GM23248 (cell line): ENCODE data around the genes METTL14, SYNPO2 and NDNF.

- RAMPAGE, long total RNA, result no peak
Observed at GRCh38 chr4:117325308-117325727, 239.9 kb upstream of the TRAM1L1 start.

DNA sequence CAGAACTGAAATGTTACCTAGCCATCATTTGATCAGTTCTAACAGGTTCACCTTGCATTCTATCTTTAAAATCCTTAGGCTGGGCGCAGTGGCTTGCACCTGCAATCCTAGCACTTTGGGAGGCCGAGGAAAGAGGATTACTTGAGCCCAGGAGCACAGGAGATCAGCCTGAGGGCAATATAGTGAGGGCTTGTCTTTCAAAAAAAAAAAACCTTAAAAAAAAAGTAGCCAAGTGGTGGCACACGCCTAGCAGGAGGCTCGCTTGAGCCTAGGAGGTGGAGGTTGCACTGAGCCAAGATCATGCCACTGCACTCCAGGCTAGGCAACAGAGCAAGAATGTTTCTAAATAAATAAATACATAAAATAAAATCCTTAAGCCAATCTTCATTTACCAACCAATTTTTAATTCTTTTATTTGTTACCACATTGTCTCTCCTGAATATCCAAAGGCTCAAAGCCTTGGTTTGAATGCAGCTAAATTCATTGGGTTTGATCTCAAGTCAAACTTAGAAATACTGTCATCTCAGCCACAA is 75.5 kb downstream of the PRSS12 start:
- RAMPAGE, long total RNA, result no peak

GRCh38 chr4:118685114-118686097 is at the start of gene METTL14:
Gene METTL14, plus strand, starts transcription at chr4:118685392.
- RAMPAGE, long total RNA, result no peak

DNA sequence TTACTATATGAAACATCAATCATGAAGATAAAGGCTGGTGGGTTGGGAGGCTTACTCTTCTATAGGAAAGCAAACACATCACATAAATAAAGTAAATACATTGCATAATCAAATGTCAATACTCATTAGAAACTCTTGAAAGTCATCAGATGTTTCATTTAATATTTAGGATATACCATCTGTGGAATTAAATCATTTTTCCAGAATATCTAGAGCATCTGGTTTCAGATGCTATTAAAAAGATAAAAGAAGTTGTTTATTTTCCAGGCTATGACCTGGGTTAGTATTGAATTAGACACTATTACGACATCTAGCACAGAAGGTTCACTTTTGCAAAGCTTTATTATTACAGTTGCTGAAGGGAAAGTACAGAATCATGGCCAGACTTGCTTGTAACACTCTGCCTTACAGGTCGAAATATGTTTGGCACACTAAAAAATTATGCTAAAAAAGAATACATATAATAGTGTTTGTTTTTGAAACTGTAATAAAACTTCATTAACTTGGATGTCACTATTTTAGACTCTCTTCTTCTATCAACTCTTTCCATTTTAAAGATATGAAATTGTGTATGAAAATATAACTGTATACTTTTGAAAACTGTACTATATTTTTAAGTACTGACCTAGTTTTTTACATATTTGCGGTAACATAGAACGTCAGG is 72.7 kb downstream of the METTL14 start:
- RAMPAGE, long total RNA, result no peak

- RAMPAGE, long total RNA, result start-site peak on the plus strand at chr4:118888843-118888969, 10 and 6 reads in 2 replicates
Observed at GRCh38 chr4:118888557-118889328, at the start of gene SYNPO2. Gene SYNPO2, plus strand, starts transcription at chr4:118888854.

DNA sequence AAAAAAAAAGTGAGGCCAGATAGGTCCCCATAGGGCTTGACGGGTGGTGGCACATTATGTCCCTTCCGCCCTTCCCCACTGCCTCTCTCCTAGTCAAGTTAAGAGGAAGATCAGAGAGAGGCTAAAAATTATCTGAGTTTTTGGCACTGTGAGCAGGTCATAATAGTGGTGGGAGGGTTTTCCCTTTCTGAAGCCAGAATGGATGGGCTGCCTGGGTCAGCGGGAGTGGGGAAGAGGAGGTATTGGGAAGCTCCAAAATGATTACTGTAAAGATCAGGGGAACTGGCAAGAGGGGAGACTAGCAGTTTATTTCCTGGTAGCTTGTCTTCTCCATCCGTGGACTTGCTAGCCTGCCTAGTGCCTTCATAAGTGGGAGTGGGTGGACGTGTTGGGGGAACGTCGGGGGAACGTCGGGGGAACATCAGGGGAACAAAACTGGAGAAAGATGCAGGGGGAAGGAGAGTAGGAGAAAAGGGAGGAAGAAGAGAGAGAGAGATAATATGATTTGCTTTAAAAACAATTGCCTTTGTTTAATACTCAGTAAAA is 5.6 kb downstream of the SYNPO2 start:
- RAMPAGE, long total RNA, result no peak

GRCh38 chr4:118954119-118954665 is 65.5 kb downstream of the SYNPO2 start:
- RAMPAGE, long total RNA, result no peak

- RAMPAGE, long total RNA, result no peak
Observed at GRCh38 chr4:119026503-119027515, 108.8 kb upstream of the MYOZ2 start.

- RAMPAGE, long total RNA, result no peak
Observed at GRCh38 chr4:119040676-119041213, 94.9 kb upstream of the MYOZ2 start.

DNA sequence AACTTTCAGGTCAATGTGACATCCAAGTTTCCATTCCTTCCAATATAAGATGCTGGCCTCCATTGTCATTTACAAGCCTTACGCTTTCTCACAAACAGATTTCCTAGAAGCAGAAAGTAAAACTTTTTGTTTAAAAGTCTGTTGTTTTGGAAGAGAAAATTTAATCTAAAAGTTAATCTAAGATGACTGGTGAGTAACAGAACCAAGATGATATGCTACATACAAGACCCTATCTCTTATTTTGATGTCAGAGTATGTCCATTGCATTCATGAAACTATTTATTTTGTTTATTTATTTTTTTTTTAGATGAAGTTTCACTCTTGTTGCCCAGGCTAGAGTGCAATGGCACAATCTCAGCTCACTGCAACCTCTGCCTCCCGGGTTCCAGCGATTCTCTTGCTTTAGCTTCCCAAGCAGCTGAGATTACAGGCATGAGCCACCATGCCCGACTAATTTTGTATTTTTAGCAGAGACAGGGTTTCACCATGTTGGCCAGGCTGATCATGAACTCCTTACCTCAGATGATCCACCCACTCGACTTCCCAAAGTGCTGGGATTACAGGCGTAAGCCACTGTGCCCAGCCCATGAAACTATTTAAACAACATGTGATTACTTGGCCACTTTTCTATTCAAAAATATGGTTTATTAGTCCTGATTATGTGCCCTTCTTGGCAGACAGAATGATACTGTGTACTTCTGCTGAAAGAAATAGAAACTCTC is 88.7 kb upstream of the MYOZ2 start:
- RAMPAGE, long total RNA, result no peak

DNA sequence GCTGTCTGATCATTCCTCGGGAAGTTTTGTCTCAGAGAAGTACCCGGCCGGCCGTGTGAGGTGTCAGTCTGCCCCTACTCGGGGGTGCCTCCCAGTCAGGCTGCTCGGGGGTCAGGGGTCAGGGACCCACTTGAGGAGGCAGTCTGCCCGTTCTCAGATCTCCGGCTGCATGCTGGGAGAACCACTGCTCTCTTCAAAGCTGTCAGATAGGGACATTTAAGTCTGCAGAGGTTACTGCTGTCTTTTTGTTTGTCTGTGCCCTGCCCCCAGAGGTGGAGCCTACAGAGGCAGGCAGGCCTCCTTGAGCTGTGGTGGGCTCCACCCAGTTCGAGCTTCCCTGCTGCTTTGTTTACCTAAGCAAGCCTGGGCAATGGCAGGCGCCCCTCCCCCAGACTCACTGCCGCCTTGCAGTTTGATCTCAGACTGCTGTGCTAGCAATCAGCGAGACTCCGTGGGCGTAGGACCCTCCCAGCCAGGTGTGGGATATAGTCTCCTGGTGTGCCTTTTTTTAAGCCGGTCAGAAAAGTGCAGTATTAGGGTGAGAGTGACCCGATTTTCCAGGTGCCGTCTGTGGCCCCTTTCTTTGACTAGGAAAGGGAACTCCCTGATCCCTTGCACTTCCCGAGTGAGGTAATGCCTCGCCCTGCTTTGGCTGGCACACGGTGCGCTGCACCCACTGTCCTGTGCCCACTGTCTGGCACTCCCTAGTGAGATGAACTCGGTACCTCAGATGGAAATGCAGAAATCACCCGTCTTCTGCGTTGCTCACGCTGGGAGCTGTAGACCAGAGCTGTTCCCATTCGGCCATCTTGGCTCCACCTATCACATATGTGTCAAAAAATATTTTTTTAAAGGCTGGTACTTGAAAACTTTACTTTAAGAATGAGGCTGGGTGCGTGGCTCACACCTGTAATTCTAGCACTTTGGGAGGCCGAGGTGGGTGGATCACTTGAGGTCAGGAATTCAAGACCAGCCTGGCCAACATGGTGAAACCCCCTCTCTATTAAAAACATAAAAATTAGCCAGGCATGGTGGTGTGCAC is 68.1 kb upstream of the MYOZ2 start:
- RAMPAGE, long total RNA, result no peak

- RAMPAGE, long total RNA, result no peak
Observed at GRCh38 chr4:119080815-119081499, 54.7 kb upstream of the MYOZ2 start.

DNA sequence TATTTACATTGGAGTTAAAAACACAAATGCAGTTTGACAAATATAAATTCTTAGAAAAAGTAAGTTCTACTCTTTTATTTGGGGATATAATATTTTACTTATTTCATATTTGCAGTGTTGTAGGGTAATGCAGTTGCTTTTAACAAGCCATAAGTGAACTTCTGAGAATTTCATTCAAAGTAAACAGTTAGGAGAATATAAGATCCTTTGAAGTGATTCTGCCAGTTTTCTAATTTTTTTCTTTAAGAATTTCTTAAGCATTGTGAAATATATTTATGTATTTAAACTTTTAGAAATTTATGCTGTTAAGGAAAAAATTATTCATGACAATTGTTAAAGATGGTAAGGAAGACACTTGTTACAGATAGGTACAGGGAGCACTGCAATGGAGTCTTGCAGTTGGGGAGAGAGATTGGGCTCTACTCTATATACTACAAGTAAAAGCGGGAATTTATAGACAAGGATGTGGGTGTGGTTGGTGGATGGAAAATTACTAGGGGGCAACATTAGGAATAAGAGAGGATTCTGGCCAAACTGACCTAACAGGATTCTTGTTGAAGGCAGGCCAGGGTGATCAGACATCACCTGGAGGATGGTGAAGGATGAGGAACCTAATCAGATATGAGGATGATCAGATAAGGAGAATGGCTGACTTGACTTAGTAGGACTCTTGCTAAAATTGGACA is 8.0 kb downstream of the USP53 start:
- RAMPAGE, long total RNA, result no peak

DNA sequence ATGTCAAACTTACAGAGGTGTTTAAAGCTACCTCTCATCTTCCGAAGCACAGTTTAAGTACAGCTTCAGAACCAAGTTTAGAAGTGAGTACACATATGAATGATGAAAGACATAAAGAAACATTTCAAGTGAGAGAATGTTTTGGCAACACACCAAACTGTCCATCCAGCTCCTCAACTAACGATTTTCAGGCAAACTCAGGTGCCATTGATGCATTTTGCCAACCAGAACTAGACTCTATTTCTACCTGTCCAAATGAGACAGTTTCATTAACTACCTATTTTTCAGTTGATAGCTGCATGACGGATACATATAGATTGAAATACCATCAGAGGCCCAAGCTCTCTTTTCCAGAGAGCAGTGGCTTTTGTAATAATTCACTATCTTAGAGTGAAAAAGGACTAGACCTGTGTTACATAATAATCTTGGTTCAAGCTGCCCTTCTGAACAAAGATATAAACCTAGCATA is 7.6 kb downstream of the C4orf3 start:
- RAMPAGE, long total RNA, result no peak

DNA sequence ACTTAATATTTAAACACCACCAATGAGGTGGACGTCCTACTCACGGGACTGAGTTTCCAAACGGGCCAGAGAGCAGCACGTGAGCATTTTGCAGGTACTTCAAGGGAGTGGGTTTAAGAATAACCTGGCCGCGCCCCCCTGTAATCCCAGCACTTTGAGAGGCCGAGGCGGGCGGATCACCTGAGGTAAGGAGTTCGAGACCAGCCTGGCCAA is 467 bp upstream of the C4orf3 start:
- RAMPAGE, long total RNA, result no peak

- RAMPAGE, long total RNA, result no peak
Observed at GRCh38 chr4:119454014-119454695, 132.2 kb upstream of the FABP2 start.

- RAMPAGE, long total RNA, result no peak
Observed at GRCh38 chr4:120755614-120756097, 166.9 kb downstream of the PRDM5 start.

GRCh38 chr4:120921630-120921889 is 966 bp downstream of the PRDM5 start:
- RAMPAGE, long total RNA, result no peak

DNA sequence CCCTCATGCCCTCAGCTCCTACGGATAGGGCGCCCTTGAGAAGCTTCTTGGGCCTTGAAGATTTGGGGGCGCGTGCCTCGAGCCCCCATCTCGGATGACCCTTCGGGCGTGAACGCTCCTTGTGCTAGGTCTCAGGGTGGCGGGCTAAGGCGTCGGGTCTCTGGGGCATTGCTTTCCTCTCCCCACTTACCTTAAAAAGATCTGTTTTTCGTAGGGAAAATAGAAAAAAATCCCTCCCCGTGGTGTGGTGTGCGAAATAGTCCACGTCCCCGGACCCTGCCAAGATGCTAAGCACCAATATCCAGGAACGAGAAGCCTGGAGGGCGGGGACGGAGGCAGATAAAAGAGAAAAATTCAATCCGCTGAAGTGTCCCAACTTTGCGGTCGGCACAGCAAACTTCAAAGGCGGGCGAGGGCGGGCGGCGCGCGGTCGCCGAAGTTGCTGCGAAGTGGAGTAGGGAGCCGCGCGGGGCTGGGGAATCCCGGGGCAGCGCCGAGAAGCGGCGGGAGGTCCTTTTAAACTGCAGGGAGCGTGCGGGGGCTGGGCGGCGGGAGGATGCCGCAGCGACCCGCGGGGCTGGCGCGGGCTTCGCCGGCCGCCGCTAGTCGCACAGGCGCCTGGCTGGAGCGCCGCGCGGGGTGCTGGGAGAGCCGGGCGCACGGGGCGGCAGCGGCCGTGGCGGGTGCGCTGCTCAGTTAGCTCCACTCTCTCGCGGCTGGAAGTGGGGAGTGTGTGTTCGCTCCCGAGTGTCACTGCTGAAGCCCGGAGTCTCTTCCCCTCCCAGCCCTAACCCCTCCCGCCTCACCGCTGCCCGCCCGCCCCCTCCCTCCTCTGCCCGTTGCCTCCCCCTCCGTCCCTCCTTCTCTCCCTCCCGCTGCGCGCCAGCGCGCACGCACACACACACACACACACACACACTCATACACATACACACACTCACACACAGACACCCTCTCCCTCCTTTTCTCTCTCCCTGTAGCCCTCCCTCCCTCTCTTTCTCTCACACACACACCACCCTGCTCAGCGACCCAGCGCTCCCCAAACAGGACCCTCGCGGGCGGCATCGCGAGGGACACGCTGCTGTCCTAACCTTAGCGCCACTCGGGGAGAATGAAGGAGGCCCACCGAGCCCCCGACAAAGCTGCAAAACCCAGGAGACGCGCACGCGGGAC is at the start of gene NDNF:
NDNF (minus strand) TSS at position 733 of the 1,173 bp plus-strand sequence.
- RAMPAGE, long total RNA, result no peak

DNA sequence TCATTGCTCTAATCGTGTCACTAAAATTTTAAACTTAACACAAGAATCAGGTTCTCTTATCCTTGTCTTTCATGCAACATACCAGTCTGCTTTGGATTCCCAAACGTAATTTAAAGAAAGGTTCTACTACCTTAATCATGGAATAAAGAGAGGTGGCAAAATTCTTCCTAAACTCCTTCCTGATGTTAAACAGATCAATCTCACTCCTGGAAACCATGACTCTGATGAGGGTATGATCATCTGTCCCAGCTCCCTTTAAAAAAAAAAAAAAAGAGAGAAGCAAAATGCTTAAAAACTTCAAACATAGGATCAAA is 27.4 kb downstream of the ANXA5 start:
- RAMPAGE, long total RNA, result no peak